Psoas muscle (tissue), 2 donors: ENCODE data around the gene HSPB3.

DNA sequence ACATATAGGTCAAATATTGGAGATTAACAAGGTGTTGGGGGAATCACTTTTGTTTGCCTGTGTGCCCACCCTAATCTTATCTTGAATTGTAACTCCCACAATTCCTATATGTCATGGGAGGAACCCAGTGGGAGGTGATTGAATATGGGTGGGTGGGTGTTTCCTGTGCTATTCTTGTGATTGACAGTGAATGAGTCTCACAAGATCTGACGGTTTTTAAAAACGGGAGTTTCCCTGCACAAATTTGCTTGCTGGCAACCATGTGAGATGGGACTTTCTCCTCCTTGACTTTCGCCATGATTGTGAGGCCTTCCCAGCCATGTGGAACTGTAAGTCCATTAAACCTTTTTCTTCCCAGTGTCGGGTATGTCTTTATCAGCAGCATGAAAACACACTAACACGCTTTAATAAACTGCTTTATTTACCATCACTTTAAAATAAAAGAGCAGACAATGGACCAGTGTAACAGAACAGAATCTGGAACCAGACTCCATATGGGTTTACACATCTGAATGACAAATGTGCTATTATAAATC is 64.8 kb upstream of the HSPB3 start:
- PRO-cap, 2 experiments: no peak in any of the 2 experiments

DNA sequence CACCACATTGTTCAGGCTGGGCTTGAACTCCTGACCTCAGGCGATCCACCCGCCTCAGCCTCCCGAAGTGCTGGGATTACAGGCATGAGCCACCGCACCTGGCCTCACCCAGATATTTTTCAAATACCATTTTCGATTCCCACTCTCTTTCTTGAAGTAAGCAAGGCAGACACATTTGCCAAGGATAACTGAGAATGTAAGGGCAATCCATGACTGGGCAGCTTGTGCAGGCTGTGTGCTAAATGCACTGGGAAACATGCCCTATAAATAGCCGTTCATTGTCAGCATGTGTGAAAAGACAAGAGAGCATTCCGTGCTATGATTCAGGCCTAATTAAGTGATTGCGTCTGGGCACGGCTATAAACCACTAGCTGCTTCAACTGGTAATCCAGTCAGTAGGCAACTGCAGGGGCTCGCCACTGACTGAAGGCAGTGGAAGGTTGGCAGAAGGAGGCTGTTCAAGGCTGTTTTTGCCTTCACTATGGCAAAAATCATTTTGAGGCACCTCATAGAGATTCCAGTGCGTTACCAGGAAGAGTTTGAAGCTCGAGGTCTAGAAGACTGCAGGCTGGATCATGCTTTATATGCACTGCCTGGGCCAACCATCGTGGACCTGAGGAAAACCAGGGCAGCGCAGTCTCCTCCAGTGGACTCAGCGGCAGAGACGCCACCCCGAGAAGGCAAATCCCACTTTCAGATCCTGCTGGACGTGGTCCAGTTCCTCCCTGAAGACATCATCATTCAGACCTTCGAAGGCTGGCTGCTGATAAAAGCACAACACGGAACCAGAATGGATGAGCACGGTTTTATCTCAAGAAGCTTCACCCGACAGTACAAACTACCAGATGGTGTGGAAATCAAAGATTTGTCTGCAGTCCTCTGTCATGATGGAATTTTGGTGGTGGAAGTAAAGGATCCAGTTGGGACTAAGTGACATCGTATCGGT is at the start of gene HSPB3:
HSPB3 (plus strand) TSS at position 391 of the 946 bp plus-strand sequence.
- PRO-cap, 2 experiments: peak in 2 of 2 experiments; most common plus-strand start position 391 of the sequence (in 2); most common minus-strand start position 654 of the sequence (in 1)

GRCh38 chr5:54520989-54521351 is 3.4 kb downstream of the SNX18 start:
- PRO-cap, 2 experiments: no peak in any of the 2 experiments

DNA sequence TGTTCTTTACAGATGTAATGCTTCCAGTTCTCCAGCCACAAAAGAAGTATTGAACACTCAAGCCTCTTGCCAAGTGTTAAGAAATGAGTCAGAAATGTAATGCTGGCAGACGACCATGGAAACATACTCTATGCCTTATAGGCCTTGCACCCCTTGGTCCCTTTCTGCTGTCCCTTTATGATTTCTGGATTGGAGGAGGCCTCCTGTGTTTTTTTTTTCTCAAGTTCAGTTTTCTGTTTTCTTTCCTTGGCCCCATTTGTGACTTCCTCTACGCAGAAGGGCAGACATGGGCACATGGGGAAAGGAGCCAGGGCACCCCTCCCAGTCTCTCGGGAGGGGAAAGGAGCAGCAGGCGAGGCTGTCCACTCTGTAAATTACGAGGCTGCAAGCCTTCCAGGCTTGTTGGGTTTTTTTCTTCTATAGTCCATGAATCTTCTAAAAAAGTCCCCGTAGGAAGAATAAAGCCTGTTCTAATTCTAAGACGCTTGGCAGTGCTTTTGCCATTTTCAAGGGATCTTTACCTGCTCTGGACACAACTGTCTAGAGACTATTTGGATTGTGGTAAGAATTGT is 53.4 kb downstream of the SNX18 start:
- PRO-cap, 2 experiments: no peak in any of the 2 experiments

DNA sequence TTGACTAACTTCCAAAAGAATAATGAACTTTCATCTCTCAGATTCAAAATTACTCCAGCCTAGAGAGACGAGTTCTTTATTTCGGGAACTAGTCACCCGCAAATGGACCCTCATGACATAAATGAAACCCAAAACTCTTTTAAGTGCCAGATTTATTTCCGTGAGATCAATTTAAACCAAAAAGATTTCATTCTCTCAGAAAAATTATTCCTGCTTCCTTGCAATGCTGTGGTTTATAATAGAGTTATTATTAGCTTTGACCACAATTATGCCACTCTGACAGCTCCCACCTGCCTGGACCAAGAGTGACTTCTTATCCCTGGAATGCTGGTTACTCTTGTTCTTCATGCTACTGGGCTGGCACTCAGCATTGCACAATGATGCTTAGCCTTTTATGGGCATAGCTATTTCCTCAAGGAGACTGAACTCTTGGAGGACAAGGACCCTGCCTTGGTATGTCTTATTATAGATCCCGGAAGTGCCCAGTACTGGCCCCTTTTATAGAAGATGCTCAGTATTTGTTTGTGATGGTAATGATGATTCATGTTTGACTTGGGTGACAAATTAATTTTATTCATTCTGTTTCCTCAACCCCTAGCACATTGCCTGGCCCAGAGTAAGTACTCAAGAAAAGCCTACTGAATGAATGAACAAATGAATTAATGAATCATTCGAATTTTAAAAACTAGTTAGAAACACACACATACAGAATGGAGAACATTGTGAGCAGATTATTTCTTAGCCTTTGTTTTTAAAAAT is 183.6 kb downstream of the SNX18 start:
- PRO-cap, 2 experiments: no peak in any of the 2 experiments

- PRO-cap, 2 experiments: no peak in any of the 2 experiments
These were observed 201.9 kb downstream of the SNX18 start for GRCh38 chr5:54719308-54720082.

GRCh38 chr5:54735847-54736520 is 218.4 kb downstream of the SNX18 start:
- PRO-cap, 2 experiments: no peak in any of the 2 experiments

DNA sequence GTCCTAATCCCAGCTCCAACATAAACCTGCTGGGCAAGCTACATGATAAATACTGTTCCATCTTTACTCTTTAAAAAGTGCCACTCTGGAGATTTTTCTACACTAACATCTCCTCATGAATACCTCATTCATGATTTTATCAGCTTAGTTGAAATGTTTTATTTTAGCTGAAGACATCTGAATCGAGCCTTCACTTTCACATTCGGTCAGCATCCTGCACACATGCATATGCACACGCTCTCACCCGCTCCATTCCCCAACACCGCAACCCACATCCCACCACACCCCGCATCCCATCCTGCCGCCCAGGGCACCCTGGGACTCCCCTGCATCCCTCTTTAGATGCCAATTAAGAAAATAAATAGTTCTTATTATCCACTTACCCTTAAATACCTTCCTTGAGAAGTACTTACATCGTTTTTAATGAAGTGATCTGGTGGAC is 38.0 kb downstream of the GZMK start:
- PRO-cap, 2 experiments: no peak in any of the 2 experiments

DNA sequence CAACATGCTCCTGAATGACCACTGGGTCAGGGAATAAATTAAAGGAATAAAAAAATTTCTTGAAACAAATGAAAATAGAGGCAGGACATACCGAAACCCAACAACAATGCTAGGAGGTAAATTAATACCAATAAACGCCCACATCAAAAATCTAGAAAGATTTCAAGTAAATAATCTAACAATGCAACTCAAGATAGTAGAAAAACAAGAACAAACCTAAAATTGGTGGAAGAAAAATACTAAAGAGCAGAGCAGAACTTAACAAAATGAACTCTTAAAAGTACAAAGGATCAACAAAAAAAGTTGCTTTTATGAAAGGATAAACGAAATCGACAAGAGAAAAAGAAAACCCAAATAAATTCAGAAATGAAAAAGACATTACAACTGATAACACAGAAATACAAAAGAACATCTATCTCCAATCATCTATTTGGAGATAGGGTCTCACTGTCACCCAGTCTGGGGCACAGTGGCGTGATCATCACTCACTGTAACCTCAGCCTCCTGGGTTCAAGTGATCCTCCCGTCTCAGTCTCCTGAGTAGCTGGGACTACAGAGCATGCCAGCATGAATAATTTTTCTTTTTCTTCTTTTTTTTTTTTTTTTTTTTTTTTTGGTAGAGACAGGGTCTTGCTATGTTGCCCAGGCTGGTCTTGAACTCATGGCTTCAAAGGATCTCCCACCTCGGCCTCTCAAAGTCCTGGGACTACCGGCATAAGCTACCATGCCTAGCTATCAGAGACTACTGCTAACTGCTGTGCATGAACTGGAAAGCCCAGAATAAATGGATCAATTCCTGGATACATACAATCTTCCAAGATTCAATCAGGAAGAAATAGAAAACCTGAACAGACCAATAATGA is 103.0 kb downstream of the PLPP1 start:
- PRO-cap, 2 experiments: no peak in any of the 2 experiments

GRCh38 chr5:55940504-55941349 is 54.0 kb downstream of the IL6ST start:
- PRO-cap, 2 experiments: no peak in any of the 2 experiments

GRCh38 chr5:55975217-55975688 is 19.5 kb downstream of the IL6ST start:
- PRO-cap, 2 experiments: no peak in any of the 2 experiments

DNA sequence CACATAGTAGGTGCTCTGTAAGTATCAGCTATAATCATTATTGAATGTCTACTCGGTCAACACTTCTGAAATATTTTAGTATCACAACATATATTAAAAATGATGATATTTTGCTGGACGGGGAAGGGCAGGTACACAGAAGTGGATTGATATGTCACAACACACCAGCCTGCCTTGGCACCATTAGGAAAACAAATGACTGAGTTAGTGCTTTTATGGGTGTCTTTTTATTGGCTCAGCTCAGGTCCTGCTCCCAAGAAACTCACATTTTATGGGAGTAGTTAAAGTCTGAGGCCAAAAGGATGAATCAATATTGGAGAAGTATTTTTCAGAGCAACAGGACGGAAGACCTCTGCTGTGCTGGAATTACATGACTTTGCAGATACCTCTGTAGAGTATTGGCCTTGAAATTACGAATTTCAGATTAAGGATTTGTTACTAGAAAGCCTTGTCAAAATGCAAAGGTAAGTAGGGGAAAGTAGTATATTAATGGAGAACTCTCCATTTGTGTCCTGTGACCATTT is 2.1 kb upstream of the IL6ST start:
- PRO-cap, 2 experiments: no peak in any of the 2 experiments

GRCh38 chr5:56058165-56058654 is 63.4 kb upstream of the IL6ST start:
- PRO-cap, 2 experiments: no peak in any of the 2 experiments

- PRO-cap, 2 experiments: no peak in any of the 2 experiments
These were observed 106.3 kb downstream of the ANKRD55 start for GRCh38 chr5:56126910-56127194.

DNA sequence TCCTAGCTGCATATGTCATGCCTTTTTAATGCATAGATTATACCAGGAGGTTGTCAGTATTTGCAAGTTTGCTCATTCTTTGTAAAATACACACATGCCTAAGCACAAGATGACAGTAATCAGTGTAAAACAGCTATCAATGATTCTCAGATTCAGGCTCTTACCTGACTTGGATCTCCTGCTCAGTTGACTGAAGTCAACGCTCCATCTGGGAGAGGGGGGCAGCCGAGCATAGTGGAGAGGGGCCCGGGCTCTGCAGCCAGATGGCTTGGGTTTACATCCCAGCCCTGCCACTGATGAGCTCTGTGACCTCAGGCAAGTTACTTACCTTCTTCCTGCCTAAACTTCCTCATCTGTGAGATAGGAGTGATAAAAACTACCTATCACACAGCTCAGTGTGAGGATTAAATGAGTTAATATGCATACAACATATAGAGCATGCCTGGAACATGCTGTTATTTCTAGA is 72.5 kb downstream of the ANKRD55 start:
- PRO-cap, 2 experiments: no peak in any of the 2 experiments

- PRO-cap, 2 experiments: no peak in any of the 2 experiments
These were observed 202.7 kb upstream of the MAP3K1 start for GRCh38 chr5:56612735-56612993.

DNA sequence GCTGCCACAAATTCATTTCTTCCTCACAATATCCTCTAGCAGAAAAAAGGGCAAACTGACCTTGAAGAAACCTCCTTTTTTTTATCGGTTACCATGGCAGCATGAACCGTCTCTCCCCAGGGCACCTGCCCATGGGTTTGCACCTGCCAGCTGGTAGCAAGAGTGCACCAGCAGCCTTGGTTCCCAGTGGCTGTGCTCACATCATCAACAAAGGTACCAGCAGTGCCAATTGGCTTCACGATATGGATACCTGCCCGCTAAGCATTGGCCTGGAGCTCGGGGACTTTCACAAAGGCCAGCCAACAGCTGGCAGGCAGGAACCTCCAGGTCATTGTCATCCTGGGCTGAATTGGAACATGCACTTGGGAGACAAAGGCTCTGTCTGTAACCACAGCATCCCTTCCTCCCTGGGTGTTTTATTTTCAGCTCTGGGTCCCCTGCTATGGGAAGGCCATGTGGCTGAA is 145.8 kb upstream of the MAP3K1 start:
- PRO-cap, 2 experiments: no peak in any of the 2 experiments

GRCh38 chr5:56829009-56829497 is 13.7 kb downstream of the MAP3K1 start:
- PRO-cap, 2 experiments: no peak in any of the 2 experiments

- PRO-cap, 2 experiments: no peak in any of the 2 experiments
These were observed 2.5 kb downstream of the GPBP1 start for GRCh38 chr5:57176188-57176911.

- PRO-cap, 2 experiments: no peak in any of the 2 experiments
These were observed 180.9 kb upstream of the ACTBL2 start for GRCh38 chr5:57663470-57664012.